Mesenchymal stem cell of Wharton's jelly (primary cell): ENCODE measurements around a stretch of chr2.

- CAGE, long polyA plus RNA = no peak
Measured at GRCh38 chr2:134290007-134291233, 36.5 kb downstream of the MGAT5 start.

- CAGE, long polyA plus RNA = no peak
Measured at GRCh38 chr2:134328357-134328941, 74.6 kb downstream of the MGAT5 start.

- CAGE, long polyA plus RNA = no peak
Measured at GRCh38 chr2:134337955-134338551, 84.2 kb downstream of the MGAT5 start.

DNA sequence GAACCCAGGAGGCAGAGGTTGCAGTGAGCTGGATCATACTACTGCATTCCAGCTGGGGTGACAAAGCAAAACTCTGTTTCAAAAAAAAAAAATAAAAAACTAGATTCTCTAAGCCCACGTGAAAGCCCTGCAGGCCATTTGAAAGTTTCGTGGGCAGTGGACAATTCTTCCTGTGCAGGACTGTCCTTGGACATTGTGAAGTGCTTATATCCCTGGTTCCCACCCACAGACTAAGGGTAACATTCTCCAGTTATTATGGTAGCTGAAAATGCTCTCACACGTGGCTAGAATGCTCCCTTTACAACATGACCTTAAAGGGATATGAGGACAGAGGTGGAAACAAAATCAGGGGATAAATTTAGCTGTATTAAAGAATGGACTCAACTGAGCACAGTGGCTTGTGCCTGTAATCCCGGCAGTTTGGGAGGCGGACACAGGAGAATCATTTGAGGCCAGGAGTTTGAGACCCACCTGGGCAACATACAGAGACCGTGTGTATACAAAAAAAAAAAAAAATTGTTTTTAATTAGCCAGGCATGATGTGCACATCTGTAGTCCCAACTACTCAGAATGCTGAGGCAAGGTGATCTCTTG lies 167.7 kb downstream of the MGAT5 start:
- CAGE, long polyA plus RNA = no peak

GRCh38 chr2:134446405-134446963 lies 192.6 kb downstream of the MGAT5 start:
- CAGE, long polyA plus RNA = no peak

DNA sequence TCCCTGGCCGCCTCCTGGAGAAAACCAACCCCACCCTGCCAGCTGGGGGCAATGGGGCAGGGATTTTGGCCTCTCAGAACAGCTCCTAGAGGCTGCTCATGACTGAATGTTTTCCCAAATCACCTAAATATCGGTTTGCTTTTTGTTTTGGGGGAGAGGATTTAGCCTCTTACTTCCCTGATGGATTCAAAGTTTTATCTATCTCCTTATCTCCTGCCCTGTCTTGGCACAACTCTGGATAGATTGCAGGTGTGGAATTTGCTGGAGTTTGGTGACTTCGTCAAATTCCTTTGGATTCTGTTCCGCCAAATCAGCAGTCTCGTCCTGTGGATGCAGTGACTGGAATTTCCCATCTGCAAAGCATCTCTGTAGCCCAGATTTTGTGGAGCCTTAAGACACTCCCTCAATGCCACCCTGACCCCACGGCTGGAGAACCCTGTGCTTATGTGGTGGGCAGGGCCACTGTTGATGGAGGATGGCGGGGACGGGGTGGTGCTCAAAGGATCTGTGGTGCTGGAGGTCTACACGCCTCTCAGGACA lies 199.9 kb downstream of the MGAT5 start:
- CAGE, long polyA plus RNA = no peak

DNA sequence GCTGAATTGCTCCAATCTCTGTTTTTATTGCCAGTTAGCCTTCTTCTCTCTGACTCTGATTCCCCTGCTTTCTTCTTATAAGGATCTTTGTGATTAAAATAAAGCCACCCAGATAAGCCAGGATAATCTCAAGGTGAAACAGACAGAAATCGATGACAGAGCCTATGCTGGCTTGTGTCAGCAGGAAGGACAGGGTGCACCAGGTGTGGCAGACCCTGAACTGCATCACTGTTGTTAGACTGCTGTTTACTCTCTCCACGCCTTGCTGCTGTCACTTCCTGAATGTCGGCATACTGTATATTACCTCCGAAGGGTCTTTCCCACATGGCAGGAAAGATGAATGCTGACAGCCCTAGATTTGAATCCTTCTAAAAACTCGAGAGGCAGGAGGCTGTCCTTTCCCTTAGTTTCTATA lies 18.8 kb upstream of the TMEM163 start:
- CAGE, long polyA plus RNA = no peak

- CAGE, long polyA plus RNA = no peak
Measured at GRCh38 chr2:135590469-135591420, 59.5 kb downstream of the R3HDM1 start.

DNA sequence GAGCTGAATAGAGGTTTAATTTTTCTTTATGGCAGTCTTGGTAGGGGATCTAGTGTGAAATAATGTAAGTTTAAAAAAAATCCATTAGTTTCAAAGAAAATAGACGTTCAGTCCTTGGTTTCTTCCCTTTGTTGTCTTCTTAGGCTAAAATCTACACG lies 965 bp downstream of the UBXN4 start:
- CAGE, long polyA plus RNA = no peak

- CAGE, long polyA plus RNA = no peak
Measured at GRCh38 chr2:135960973-135961245, 24.5 kb downstream of the DARS1 start.

- CAGE, long polyA plus RNA = no peak
Measured at GRCh38 chr2:136111828-136112088, 6.2 kb downstream of the CXCR4 start.

- CAGE, long polyA plus RNA = no peak
Measured at GRCh38 chr2:136112151-136112670, 5.7 kb downstream of the CXCR4 start.

DNA sequence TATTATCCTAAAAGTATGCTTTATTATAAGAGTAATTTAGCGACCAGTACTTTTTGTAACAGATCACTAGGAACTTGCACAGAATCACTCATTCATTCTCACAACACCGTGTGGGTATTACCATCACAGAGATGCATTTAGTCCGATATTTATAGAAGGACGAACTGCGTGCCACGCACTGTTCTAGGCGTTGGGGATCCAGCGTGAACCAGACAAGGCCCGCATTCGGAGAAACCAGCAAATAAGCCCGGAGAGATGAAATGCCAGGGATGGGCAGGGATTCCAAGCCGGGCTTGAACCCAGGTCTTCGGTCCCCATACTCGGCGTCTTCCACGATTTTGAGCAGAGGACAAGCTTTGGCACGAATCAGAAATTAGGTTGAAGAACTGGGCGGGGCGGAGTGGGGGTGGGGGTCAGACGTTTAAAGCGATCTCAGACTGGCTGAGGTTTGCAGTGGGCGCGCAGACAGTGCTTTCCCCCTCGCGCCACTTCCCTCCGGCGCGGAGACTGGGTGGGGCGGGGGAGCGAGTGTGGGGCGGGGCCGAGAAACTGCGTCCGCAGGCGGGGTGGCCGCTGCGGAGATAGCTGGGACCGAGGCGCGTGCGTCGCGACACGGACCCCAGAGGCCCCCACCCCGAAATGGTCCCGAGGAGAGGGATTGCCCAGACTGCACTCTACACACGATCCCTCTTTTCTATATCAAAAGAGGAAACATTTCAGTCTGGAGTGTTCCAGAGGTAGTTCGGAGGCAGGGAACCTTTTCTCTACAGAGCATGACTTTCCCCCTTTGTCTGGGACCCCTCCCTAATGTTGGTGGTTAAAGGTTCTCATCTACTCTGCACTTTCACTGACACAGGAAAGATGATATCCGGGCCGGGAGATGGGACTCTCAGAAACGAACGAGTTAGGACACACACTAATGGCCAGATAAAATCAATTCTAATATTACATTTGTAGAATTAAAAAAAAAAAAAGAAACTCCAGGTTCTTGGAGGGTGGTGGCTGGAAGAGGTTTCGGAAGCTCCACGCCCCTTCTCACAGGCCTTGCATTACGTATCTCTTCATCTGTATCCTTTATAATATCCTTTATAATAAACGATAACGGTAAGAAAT lies 1.2 kb upstream of the CXCR4 start:
- CAGE, long polyA plus RNA = no peak

DNA sequence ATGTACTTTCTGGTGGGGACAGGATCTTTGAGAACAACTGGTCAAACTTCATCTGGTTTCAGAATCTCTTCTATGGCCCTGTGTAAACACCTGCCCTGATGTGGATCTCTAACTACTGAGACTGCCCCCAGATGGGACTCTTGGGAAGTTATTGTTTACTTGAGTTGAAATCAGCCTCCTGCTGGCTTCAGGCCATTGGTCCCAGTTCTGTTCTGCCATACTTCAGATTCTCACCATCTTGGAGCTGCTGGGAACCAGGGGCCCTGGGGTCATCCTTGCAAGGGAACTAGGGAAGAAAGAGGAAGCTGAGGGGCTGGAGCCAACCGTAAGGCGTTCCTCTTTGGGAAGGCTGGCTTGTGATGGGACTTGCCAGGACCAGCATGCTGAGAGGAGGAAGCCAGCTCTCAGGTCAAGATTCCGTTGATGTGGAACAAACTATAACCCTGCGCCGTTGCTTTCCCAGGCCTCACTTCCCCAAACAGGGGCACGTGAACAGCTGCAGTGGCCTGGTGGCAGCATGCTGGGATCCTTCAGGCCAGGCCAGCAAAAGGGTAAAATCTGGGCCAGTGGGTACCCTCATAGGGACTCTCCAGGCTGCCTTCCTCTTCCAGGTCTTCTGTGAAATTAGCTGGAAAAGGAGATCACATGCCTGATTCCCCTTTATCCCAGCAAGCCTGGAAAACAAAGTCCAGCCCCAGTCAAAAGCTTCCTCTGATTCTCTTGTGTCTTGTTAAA lies 135.6 kb upstream of the CXCR4 start:
- CAGE, long polyA plus RNA = no peak

DNA sequence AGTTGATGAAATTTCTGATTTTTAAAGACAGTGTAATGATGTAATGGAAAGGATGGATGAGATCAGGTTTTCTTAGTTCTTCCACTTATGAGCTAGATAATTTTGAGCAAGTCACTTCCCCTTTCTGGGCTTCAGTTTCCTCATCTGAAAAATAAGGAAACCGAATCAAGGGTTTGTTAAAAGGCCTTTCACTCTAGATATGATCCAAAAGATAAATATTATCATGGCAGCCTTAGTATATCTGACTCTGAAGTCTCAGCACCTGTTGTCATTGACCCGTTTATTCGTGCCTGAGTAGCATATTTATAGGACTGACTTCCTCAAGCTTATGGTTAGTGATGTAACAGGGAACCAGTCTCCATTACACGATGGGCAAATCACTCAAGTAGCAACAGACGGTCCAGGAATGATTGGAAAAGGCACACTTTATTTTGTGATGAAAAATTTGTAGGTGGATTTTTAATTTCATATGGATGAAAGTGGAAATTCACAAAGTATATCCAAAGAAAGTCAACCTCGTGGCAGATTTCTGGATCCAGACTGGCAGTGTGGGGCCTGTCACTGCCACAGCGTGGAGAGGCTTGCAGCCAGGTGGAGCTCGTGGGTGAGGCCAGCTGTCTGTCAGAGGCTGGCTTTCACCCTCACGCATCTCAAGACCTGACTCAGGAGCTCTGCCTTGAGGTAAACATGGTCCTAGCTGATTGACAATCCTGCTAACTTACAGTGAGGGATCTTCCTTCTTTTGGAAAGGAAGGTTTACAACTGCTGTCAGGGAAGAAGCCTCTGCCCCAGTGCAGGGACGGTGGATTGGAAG lies 137.9 kb upstream of the CXCR4 start:
- CAGE, long polyA plus RNA = no peak

DNA sequence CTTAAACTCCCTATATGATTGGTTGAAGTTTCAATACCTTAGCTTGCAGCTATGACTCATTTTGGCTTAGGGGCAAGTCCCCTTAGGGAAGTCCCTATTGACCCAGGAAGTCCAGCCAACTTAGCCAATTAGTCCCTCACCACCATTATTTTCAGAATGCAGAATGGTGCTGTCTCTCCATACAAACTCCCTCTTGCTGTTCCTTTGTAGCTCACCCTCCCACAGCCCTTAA lies 11.5 kb upstream of the HNMT start:
- CAGE, long polyA plus RNA = no peak

DNA sequence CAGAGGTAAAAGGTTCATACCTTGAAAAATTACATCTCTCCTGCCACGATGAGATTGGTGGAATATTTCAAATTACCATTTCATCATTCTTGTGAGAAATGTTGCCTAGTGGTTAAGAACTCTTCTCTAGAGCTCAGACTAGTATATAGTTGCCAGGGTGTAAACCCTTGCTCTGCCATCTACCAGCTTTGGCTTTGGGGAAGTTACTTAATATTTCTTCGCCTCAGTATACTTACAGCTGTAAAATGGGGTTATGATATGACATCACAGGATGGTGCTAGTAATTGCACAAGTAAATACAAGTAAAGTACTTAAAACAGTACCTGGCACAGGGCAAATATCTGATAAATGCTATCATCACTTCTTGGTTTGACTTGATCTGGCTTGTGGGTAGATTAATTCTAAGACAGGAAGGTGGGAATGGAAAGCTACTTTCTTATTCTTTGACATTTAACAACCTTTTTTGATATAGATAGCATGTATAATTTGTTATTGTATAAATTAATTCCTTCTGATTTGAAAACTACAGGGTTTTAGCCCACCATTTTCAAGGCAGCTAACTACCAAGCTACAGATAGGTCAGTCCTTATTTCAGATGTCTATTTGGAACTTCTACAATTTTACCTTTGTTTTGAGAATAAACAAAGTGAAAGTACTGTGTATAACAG lies 1.6 kb downstream of the SPOPL start:
- CAGE, long polyA plus RNA = no peak

DNA sequence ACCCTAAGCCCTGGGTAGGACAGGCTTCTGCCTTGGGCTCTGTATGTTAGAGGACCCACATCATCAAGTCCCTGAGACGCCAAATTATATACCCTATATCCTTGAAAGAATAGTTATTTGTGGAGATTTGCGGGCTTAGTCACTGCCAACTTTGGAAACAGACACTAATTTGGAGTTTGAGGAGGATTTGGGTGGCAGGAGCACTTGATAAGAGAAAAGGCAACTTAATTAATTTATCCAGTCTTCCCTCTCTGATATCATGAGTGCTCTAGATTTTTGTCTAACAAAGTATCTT lies 97.4 kb downstream of the SPOPL start:
- CAGE, long polyA plus RNA = no peak

- CAGE, long polyA plus RNA = no peak
Measured at GRCh38 chr2:142748576-142749263, 128.7 kb upstream of the KYNU start.

DNA sequence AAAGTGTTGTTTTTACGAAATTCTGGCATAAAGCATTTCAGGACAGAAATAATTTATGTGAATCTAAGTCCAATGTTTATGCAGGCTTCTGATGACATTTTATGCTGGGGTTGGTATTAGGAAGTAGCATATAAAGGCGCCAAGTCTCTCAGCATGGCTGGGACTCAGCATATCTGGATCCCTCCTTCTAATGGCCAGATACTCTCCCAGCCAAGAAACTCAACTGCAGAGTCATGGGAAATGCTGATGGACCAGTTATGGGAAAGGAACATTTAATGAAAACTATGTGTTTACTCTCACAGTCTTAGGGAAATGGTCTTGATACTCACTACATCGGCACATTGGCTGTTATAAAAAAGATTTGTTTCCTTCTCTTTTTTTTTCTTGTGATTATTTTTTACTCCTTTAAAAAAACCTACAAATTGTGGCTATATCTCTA lies 392.2 kb downstream of the ARHGAP15 start:
- CAGE, long polyA plus RNA = no peak